ENCODE measurements around a stretch of chr6.

- RRBS: no CpG with 5 or more reads among the region's 2 CpGs
Observed at GRCh38 chr6:14656302-14656714, 538.7 kb downstream of the CD83 start.

- RRBS: no CpG with 5 or more reads among the region's 13 CpGs
Observed at GRCh38 chr6:14706179-14706921, 539.5 kb upstream of the JARID2 start.

- RRBS: no CpG with 5 or more reads among the region's 16 CpGs
Observed at GRCh38 chr6:14732524-14733567, 513.0 kb upstream of the JARID2 start.

DNA sequence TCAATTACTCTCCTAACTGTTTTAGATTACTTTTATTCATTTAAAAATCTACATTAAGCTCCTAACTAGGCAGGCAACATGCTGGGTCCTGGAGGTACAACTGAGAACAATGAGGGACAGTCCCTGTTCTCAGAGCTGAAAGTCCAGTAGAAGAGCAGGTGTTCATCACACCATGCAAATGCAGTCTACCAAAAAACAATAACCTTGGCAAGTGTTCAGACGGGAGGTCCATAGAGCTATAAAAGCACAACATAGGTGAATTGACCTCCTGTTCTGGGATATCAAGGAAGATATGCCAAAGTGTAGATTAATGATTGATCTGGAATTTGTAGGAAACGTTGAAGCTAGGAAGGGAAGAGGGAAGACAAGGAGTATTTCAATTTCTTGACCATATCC is 485.9 kb upstream of the JARID2 start:
- RRBS: no CpG with 5 or more reads among the region's 2 CpGs

- RRBS: 73% methylated on average over 3 of the region's 14 CpGs
Observed at GRCh38 chr6:14921864-14922626, 323.8 kb upstream of the JARID2 start.

DNA sequence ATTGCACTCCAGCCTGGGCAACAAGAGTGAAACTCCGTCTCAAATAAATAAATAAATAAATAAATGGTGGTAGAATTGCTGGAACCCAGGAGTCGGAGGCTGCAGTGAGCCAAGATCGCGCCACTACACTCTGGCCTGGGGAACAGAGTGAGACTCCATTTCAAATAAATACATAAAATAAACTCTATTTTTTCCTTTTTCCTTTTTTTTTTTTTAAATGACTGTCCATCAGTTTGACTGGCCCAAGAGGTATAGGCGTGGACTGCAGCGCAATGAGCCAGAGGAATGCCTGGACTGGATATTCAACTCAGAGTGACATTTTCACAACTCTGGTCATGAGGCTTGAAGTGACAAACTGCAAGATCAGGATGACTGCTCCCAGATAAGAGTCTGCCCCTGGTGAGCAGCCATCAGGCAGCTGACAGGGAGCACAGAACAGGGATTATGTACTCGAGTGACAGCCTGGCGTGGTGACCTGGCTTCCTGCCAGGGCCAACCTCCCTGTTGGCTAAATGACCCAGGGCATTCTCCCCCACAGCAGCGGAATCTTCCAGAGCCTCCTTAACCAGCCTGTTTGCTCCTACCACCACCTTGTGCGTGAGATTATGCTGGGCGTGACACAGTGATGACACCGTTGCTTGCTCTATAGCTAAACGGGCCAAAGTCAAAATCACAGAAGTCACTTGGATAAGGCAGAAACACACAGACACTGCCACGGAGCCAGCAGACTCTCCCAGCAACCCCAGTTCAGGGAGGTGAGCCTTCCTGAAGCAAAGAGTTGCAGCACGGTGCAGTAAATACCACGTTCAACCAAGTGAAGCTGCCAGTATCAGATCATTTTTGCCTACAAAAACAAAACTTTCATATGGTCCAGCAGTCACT is 209.2 kb upstream of the JARID2 start:
- RRBS: no CpG with 5 or more reads among the region's 16 CpGs

GRCh38 chr6:15101174-15101396 is 144.8 kb upstream of the JARID2 start:
- RRBS: no CpG with 5 or more reads among the region's 5 CpGs

- RRBS: no CpG with 5 or more reads among the region's 5 CpGs
Observed at GRCh38 chr6:15264831-15265517, 19.1 kb downstream of the JARID2 start.

DNA sequence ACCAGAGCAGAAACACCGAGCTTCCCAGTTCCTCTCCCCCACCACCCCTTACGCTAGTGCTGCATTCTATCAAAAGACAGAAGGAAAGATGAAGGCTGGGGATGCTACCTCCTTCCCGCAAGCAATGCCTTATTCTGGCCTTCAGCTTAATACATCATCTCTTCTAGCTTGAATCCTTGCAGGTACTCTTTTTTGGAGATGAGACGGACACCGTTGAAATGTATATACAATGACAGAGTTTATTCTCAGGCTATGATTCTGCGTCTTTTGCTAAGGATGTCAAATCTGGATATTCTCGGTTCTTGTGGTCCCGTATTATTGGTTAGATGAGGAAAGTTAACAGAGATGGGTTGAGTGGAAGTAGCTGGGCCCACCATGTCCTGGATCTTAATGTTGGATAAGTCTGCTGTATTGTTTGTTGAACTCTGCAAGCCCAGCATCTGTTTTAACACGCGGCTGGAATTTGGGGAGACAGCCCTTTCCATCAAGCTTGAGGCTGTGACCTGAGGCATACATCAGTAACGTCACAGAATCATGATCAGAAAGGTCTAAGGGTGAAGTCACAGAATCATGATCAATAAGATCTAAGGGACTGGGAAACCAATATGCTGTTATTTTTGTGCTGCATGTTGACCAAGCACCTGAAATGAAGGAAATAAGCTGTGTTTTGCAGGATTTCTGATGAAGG is 103.9 kb downstream of the JARID2 start:
- RRBS: no CpG with 5 or more reads among the region's 11 CpGs

DNA sequence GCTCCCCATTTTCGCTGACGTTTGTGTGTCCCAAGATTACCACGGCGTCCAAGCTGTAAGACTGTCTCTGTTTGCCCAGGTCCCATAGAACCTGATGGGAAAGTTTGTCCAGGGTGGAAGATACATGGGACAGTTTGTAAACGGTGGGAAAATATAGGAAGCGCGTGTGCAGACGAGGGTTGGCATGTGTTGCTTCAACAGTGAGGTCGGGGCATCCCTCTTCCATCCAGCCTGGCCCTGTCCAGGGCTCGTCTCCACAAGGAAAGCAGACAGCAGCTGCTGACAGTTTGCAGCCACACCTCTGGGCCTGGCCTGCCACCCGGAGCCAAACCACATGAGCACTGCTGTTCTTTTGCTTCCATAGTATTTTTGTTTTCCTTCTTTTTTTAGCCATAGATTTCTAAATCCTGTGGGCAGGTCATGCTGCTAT is 167.6 kb downstream of the DTNBP1 start:
- RRBS: no CpG with 5 or more reads among the region's 11 CpGs

- RRBS: no CpG with 5 or more reads among the region's 10 CpGs
Observed at GRCh38 chr6:15515734-15516007, 147.2 kb downstream of the DTNBP1 start.

- RRBS: no CpG with 5 or more reads among the region's 21 CpGs
Observed at GRCh38 chr6:15517476-15518301, 145.1 kb downstream of the DTNBP1 start.

- RRBS: no CpG with 5 or more reads among the region's 10 CpGs
Observed at GRCh38 chr6:15522063-15522580, 140.7 kb downstream of the DTNBP1 start.

DNA sequence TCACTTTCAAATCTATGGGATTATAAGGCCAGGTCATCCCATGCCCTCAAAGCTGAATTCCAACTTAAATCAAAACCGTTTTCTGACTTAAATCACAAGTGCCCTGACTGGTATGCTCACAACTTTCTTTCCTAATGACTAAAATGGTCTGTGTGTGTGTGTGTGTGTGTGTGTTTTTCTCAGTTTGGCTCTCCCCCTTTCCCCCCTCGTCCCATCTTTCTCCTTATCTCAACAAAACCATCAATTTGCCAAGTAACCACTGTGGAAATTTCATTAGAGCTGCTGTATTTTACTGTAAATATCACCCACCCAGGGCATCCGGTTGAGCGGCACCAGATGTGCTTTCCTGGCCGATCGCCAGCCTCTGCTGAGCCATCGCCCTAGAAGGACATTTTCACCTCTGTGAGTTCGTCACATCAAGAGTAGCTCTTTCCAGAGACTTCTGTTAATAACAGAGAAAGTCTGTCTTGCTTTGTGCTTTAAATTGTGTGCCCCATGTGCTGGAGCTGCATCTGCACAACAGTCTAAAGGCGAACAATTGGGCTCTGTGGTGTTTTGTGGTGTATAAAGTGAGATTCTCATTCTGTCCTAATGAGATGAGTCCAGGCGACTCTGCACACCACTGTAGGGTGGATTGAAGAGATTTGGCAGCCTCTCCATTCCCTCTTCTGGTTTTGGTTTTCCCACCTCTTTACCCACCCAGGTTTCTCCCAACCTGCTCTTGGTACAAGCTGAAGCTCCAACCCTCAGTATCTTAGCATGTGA is 217.2 kb upstream of the DTNBP1 start:
- RRBS: no CpG with 5 or more reads among the region's 10 CpGs

- RRBS: no CpG with 5 or more reads among the region's 8 CpGs
Observed at GRCh38 chr6:16148838-16149927, 20.3 kb downstream of the MYLIP start.

DNA sequence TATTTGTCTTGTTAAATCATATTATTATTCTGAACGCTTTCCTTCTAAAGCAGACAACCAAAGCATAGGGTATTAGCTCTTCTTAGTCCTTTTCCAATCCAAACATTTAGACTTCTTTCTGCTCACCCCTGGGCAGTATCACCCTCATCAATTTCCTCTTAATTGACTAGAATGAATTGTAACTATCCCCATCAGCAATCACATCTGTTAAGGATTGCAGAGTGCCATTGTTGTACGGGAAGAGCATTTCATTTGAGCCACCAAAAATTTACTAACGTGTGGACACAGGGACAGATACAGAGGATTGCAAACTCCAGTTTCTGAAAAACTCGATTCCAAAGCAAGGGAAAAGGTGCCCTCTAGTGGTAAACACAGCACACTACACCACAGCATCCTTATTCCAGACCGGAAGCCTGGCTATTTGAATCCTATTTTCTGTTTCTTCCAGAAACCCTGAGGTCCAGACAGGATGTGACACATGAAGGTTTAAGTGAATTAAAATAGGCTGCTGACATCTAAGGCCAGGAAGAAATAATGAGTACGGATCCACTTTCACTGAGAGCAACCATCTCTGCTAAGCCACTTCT is 31.9 kb upstream of the GMPR start:
- RRBS: no CpG with 5 or more reads among the region's 6 CpGs

DNA sequence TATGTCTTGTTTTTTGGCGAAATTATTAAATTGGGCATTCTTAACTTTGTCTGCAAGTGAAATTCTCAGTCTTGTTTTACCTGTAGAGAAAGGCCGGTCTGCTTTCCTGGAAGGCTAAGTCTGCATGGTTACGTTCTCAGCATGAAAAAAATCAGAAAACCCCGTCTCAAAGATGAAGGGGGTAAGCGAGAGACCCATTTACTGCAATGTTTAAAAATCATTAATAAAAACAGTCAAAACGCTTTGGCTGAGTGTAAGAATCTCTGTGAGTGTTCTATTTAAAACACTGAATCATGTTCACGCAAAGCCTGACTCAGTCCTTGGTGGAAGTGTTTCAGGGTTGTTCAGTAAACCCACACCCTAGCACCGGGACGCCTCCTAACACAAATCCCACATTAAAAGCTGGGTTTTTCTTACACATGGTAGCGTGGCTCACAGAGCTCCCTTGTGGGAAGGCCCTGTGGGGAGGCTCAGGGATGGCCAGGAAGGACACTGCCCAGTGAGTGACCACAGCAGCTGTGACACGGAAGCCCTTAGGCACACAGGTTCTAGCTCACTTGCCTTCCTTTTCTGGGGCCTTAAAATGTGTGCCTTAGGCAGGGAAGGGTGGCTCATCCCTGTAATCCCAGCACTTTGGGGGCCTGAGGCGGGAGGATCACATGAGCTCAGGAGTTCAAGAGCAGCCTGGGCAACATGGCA is 80.1 kb downstream of the GMPR start:
- RRBS: no CpG with 5 or more reads among the region's 12 CpGs

- RRBS: no CpG with 5 or more reads among the region's 10 CpGs
Observed at GRCh38 chr6:16344650-16345399, 106.4 kb downstream of the GMPR start.

GRCh38 chr6:16355983-16356527 is 117.7 kb downstream of the GMPR start:
- RRBS: no CpG with 5 or more reads among the region's 7 CpGs

DNA sequence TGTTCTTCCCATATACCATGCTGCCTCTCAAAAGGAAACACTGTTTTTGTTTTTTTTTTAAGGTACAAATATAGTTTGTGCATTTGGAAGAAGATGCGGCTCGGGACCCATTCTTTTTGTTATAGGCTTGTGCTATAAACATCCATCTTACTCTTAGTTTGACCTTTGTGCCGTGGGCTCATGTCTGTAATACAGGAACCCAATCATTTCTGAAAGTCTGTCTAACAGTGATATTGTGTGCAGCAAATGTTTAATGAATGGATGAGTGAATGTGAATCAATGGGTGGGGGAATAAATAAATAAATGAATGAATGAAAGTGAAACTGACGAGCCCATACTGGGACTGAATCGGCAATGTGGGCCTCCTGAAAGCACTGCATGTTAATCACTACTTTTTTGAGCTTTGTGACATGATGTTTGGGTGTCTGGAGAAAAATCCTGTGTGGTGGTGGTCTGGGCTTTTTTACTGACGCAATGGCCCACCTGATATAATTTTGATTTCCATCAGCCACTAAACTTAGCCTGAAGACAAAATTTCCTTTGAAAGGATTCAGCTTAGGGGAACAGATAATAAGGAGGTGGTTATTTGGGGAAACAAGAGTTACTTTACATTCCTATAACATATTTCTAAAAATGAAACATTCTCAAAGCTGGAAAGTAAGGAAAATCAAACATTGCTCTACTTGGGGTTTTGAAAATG is 175.1 kb downstream of the GMPR start:
- RRBS: no CpG with 5 or more reads among the region's 6 CpGs

Measured in hTERT-HM (cell line).